Occipital lobe (tissue), 2 donors: ENCODE data around the gene CXorf65.

- RAMPAGE, long total RNA, result no peak
Measured at GRCh38 chrX:70171609-70171981, 5.7 kb upstream of the DGAT2L6 start.

DNA sequence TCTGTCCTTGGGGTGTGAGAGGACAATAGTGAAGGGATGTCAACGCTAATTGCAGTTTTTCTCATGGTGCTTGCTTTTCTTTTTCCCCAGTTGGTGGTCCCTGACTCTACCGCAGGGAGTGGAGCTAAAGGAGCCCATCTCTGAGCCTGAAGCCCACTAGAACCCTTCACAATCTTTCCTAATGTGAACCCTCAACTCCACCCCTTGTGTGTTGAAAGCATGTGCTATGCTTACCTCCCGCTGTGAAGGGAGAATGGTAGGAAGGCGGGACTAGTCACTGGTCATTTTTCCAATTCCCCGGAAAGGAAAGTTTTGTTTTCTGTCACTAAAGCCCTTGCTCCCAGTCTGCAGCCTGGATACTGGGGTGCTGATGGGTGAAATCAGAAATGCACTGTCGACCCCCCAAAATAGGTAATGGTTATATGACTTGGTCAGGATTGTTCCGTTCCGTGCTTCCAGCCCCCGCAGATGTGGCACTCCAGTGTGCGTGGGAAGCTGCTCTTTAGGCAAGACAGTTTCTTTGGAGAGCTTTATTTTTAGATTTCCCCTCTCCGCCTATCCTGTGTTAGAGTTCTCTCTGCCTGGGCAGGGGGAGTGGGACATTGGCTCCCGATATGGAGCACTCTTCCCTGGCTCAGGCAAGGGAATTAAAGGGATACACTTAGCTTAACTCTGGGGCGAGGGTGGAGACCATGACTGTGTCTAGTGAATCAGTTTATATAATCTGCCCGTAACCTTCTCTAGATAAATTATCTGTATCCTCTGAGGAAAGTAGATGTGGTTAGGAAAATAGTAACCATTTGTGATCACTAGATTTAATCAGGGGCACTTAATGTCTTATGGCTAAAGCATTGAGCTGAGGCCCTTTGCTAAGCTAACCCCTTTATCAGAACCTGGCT lies 35.9 kb downstream of the DLG3 start:
- RAMPAGE, long total RNA, result no peak

- RAMPAGE, long total RNA, result no peak
Measured at GRCh38 chrX:70930302-70930841, 524 bp downstream of the SLC7A3 start.

DNA sequence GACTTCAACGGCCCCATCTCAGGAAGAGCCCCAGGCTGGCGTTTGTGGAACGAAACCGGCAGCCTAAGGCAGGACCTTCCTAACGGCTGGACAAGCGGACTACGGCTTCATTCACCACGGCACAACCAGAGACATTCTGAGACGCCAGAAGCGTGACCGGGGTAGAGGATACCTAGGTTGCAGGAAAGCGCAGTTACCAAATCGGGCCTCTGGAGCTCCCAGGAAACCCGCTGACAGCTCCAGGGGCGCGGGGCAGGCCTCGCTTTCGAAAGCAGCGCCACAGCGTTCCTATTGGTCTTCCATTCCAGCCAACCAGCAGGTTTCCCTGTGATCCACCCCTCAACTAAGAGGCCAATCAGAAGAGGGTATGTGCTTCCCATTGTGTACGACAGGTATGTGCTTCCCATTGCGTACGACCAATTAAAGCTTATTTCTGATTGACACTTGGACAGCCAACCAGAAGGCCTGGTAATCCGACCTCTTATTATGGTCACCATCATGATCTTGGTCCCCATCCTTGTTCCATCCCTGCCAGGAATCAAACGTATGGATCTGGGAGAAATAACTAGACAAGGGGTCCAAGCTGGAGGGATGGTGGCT lies 14.9 kb downstream of the SNX12 start:
- RAMPAGE, long total RNA, result no peak

- RAMPAGE, long total RNA, result no peak
Measured at GRCh38 chrX:71106618-71106880, at the start of gene CXorf65. CXorf65 (minus strand) TSS chrX:71106740.

GRCh38 chrX:71118838-71119641 lies 644 bp downstream of the MED12 start:
- RAMPAGE, long total RNA, result no peak

- RAMPAGE, long total RNA, result no peak
Measured at GRCh38 chrX:71181437-71182430, 37.1 kb downstream of the NLGN3 start.

DNA sequence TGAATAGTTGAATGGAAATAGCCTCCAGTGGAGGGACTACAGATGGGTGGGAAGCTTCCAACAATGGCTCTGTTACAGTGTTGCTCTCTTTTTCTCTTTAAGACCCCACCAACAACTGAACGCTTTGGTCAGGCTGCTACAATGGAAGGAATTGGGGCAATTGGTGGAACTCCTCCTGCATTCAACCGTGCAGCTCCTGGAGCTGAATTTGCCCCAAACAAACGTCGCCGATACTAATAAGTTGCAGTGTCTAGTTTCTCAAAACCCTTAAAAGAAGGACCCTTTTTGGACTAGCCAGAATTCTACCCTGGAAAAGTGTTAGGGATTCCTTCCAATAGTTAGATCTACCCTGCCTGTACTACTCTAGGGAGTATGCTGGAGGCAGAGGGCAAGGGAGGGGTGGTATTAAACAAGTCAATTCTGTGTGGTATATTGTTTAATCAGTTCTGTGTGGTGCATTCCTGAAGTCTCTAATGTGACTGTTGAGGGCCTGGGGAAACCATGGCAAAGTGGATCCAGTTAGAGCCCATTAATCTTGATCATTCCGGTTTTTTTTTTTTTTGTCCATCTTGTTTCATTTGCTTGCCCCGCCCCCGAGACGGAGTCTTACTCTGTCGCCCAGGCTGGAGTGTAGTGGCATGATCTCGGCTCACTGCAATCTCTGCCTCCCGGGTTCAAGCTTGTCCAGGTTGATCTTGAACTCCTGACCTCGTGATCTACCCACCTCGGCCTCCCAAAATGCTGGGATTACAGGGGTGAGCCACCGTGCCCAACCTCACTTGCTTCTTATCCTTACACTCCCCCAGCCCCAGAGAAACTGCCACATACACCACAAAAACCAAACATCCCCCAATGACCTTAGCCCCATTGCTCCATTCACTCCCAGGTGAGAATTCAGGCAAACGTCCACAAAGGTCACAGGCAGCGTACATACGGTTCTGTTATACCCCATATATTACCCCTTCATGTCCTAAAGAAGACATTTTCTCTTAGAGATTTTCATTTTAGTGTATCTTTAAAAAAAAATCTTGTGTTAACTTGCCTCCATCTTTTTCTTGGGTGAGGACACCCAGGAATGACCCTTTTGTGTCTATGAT lies 1.4 kb upstream of the ITGB1BP2 start:
- RAMPAGE, long total RNA, result no peak

GRCh38 chrX:71515017-71515389 lies 17.9 kb upstream of the OGT start:
- RAMPAGE, long total RNA, result no peak

GRCh38 chrX:71636795-71637323 lies 18.5 kb upstream of the CXCR3 start:
- RAMPAGE, long total RNA, result no peak

DNA sequence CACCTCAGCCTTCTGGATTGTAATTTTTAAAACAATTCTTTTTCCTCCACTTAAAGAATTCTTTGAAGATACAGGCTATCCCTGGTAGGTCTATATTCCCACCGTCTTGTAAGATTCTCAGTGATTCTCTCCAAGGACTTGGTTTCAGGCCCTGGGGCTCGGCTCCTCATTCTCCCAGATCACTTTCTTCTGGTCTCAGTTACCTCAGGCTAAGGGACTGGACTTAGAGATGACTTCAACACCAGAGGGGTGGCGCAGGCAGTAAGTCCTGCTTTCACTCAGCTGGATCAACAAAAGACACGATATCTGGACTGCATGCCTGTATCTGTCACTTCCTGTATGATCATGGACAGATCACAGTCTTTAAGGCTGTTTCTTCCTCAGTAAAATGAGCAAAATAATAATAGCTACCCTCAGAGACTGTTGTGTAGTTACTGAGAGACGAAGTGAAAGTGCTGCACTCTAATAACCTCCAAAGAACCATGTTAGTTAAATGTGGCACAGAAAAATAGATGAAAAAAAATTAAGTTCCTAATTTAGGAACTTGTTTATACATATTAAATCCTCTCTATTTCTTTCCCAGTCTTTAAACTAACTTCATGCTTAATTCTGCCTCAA lies 19.5 kb upstream of the CXCR3 start:
- RAMPAGE, long total RNA, result no peak

DNA sequence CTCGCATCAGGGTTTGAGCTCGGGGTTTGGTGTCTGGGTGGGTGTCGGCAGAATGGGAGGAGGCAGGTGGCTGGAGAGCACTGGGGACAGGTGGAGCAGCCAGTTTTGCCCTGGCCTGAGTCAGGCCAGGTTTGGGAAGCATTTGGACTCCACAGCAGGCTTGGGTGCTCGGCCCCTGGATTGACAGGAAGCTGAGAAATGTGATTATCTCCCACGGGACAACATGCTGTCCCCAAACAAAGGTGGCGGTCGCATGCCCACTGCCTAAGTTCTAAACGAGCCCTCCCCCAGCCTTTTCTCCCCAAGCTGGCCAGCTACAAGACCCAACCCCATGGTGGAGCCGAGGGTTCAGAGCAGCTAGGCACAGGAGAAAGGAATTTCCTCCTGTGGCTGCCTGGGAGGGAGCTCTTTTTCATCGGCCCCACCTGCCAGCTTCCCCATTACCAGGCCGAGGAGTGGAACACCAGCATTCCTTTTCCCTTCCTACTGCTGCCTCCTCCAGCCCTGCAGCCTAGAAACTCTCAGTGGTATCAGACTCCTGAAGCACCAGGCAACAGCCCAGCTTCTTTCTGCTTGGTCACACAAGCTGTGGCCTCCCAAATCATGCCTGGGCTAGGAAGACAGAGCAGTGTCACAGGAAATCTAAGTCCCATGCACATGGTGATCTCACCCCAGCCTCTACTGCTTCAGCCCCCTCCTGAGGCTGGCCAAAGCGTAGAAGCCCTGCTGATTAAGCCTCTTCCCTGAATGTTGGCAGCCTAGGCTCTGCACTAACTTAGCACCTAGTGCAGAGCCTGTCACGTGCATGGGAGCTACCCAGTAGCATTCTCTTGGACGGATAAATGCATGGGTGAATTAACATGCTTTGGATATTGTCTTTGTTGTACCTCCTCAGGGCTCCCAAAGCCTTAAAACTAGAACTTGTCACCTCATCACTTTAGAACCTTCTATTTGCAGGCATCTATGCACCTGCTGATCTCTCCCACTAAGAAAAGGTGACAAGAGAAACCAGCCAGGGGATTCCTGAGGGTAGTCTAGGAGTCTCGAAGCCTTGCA lies 80.0 kb upstream of the PIN4 start:
- RAMPAGE, long total RNA, result no peak

DNA sequence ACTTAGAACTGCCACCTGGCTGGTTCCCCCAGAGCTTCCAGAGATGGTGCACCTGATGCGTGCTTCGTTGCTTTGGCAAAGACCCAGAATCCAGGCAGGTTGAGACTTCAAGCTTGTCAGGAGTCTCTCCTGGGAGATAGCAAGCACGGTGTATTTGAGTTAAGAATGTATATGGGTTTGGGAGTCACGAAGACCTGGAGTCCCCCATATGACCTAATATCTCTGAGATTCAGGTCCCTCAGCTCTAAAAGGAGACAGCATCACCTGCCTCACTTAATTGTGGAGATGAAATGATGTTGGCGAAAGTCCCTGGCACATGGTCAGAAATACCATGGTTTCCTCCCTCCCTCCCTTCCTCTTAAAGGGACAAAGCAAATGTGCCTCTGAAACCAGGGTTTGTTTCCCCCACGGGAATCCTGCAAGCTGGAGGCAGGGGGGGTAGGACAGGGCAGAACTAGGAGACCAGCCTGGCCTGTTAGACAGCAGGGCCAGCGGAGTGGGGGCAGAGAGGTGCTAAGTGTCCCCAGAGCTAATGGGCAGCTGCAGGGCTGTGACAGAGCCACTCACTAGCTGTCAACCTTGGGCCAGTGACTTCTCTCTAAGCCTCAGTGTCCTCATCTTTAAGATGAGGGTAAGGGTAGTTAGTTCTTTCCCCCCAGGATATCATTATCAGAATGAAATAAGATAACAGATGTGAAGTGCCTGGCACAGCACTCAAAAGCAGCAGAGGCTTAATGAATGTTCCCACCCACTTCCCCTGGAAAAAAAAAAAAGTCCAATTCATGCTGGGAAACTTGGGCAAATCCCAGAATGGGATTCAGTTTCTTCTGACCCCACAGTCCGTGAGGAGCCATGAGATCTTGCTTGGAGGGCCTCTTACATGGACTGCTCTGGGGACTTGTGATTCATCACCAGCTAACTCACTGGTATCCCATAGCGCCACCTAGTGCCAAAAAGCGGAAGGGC lies 55.5 kb upstream of the PIN4 start:
- RAMPAGE, long total RNA, result no peak

DNA sequence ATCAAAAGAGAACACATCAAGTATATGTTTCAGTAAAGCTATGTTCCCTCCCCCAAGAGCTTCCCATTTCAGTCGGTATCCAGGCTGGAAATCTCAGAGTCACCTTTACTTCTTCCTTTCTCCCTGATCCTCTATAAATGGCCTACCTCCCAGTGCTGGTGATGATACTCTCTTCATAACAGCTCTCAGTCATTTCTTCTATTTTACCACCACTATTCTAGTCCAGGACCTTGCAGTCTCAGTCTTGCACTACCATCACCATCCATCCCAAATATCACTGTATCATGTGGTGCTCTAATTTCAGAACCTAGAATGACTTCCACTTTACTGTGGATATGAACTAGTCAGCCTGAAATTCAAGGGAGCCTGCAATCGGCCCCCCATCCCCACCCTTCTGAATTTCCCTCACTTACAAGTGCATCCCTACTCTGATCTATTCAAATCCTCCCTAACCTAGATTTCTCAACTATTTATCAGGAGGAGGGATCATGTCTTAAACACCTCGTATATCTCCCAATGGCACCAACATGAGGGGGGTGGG lies 39.0 kb upstream of the CITED1 start:
- RAMPAGE, long total RNA, result no peak

DNA sequence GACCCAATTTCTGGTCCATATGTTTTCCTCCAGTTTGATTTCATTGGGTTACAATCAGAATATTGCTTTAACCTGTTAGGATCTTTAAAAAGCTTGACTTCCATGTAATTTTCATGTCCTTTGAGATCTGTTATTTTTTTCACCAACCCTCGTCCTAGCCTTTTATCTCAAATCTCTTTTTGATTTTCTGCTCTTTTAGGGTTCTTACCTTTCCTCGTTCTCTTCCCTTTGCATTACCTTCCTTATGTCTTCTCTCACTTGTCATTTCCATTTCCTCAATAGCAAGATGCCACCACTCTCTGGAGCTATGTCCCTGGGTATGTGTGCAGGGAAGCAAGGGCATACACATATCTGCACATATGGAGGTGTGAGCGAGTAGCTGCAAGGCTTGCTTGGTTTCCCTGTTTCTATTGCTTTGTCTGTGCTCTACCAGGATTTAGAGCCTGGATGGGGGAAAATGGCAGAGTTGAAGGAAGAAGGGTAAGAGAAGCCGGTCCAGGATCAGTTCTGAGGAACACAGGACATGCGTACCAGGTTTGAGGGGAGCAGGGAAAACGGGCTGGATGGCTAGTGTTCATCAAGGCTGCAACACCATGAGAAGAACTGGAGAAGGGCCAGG lies 43.9 kb upstream of the CITED1 start:
- RAMPAGE, long total RNA, result no peak

DNA sequence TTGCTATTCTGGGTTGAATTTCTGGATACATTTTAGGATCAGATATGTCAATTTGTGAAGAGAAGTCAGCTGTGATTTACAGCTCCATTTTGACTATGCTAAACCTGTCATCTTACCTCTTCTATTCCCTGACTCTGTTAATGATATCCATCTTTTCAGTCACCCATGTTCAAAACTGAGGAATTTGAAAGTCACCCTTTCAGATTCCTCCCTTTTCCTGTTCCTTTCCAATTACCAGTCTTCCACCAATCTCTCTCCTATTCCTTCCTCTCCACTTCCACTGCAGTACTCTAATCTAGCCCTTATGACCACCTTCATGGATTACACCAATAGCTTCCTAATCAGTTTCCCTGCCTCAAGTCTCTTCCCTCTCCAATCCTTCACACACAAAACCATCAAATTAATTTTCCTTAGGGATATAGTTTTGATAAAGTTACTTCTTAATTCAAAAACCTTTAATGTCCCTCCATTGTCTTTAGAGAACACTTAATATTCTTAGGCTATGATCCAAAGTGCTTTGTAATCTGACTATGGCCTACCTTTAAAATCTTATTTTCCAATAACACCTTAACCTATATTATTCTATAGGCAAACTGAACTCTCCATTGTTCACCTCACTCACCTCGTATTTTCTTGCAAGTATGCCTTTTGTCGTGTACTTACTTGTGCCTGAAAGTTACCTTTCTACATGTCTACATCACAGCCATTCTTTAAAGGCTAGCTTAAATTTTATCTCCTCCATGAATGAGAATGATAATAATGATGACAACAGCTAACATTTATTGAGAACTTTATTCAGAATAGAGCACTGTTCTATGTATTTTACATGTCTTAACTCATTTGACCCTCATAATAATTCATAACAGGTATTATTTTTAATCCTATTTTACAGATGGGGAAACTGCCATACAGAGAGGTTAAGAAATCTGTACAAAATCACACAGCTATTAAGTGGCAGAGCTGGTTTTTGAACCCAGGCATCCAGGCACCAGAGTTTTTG lies 99.7 kb downstream of the HDAC8 start:
- RAMPAGE, long total RNA, result no peak

GRCh38 chrX:72634400-72634841 lies 61.8 kb upstream of the HDAC8 start:
- RAMPAGE, long total RNA, result no peak

- RAMPAGE, long total RNA, result no peak
Measured at GRCh38 chrX:73850896-73852039, 288.3 kb downstream of the CHIC1 start.

- RAMPAGE, long total RNA, result no peak
Measured at GRCh38 chrX:73963590-73964330, 340.2 kb upstream of the ZCCHC13 start.

- RAMPAGE, long total RNA, result no peak
Measured at GRCh38 chrX:74054836-74055524, 249.0 kb upstream of the ZCCHC13 start.